Hepatocyte (in vitro differentiated cells and primary cell): Measurements from ENCODE around the genes ITGB8 and SP4.

- RAMPAGE, long total RNA, result no peak
- RRBS, result no CpG with 5 or more reads among the region's 7 CpGs
These were observed 588 bp downstream of the HDAC9 start for GRCh38 chr7:18496100-18496573.

- RAMPAGE, long total RNA, result no peak
- RRBS, result no CpG with 5 or more reads among the region's 3 CpGs
These were observed 10.2 kb downstream of the HDAC9 start for GRCh38 chr7:18505844-18506074.

DNA sequence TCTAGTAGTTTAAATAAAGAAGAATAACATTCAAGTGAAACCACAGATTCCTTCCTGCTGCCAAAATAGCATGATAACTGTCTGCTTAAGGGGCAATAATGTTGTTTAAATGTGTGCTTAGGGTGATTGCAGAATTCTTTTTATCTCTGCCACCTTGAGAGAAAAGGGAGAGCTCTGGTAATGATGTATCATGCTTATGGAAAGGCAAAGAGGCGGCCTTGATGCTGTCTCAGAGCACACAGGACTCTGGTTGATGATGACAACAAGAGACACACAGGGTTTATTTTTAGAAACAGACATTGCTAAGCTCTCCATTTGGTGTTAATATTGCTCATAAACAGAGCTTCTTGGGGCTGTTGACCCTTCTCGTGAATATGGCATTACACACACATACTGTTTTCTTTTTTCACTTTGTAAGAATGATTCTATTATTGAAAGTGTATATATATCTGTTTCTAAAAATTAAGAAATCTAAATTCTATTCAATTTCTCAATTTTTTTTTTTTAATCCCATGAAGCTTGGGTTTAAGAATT is 10.6 kb downstream of the HDAC9 start:
- RAMPAGE, long total RNA, result no peak
- RRBS, result no CpG with 5 or more reads among the region's 2 CpGs

- RAMPAGE, long total RNA, result no peak
- RRBS, result no CpG with 5 or more reads among the region's 2 CpGs
These were observed 143.0 kb downstream of the HDAC9 start for GRCh38 chr7:18638590-18638884.

- RAMPAGE, long total RNA, result no peak
- RRBS, result 8% methylated on average over 5 of the region's 40 CpGs
These were observed 5.2 kb downstream of the TWIST1 start for GRCh38 chr7:19112115-19112755.

DNA sequence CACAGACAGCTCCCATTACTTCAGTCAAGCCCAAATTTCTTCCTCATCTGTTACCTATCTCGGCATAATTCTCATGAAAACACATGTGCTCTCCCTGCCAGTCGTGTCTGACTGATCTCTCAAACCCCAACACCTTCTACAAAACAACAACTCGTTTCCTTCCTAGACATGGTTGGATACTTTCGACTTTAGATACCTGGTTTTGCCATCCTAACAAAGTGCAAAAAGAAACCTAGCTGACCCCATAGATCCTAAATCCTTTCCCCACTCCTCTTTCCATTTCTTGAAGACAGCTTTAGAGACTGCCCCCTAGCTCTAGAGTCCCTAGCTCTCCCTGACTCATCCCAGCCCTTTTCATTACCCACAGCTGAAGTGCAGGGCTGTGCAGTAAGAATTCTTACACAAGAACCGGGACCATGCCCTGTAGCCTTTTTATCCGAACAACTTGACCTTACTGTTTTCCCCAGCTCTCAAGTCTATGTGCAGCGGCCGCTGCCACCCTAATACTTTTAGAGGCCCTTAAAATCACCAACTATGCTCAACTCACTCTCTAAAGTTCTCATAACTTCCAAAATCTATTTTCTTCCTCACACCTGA is 93.1 kb downstream of the MACC1 start:
- RAMPAGE, long total RNA, result no peak
- RRBS, result no CpG with 5 or more reads among the region's 8 CpGs

GRCh38 chr7:20125001-20125595 is 92.1 kb downstream of the MACC1 start:
- RAMPAGE, long total RNA, result no peak
- RRBS, result no CpG with 5 or more reads among the region's 8 CpGs

GRCh38 chr7:20330820-20331591 is at the start of gene ITGB8:
ITGB8 (plus strand) TSS chr7:20330900.
- RAMPAGE, long total RNA, result no peak
- RRBS, result 3% methylated on average over 17 of the region's 63 CpGs

DNA sequence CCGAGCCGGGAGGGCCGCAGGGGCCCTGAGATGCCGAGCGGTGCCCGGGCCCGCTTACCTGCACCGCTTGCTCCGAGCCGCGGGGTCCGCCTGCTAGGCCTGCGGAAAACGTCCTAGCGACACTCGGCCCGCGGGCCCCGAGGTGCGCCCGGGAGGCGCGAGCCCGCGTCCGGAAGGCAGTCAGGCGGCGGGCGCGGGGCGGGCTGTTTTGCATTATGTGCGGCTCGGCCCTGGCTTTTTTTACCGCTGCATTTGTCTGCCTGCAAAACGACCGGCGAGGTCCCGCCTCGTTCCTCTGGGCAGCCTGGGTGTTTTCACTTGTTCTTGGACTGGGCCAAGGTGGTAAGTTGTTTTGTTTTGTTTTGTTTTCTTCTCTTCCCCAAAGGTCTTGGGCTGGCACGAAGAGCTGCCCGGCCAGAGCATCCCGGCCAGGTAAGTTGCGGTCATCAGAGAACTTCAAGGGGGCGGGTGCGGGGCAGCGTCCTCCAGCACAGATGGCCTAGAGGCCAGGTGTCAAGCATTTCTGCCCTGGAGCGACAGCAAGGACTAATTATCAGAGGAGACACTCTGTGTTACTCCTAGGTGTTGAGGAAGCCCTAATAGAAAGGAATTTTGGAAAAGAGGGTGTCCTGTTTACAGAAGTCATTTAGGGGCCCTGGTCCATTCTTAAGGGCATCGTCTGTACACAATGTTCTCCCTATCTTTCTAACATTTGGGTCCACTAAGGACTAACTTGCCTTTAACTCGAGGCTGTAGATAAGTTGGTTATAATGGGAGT is 1.1 kb downstream of the ITGB8 start:
- RAMPAGE, long total RNA, result no peak
- RRBS, result 2% methylated on average over 26 of the region's 49 CpGs

GRCh38 chr7:20340660-20341556 is 10.2 kb downstream of the ITGB8 start:
- RAMPAGE, long total RNA, result no peak
- RRBS, result no CpG with 5 or more reads among the region's 2 CpGs

DNA sequence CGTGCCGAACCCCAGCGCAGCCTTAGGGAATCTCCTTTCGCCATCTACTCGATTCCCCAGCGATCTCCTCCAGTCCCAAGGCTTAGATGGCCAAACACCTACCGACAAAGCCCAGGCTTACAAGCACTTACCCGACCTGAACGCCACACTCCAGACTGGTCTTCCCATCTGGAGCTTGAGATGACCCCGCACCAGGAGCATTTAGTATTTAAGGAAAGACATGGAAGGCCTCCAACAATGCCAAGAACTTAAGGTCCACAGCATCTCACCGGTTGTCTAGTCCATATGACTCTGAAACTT is 69.9 kb downstream of the SP8 start:
- RAMPAGE, long total RNA, result no peak
- RRBS, result no CpG with 5 or more reads among the region's 11 CpGs

GRCh38 chr7:20784333-20784654 is 2.4 kb downstream of the SP8 start:
- RAMPAGE, long total RNA, result no peak
- RRBS, result no CpG with 5 or more reads among the region's 42 CpGs

- RAMPAGE, long total RNA, result no peak
- RRBS, result 8% methylated on average over 5 of the region's 33 CpGs
These were observed 258.0 kb upstream of the SP4 start for GRCh38 chr7:21169560-21170559.

DNA sequence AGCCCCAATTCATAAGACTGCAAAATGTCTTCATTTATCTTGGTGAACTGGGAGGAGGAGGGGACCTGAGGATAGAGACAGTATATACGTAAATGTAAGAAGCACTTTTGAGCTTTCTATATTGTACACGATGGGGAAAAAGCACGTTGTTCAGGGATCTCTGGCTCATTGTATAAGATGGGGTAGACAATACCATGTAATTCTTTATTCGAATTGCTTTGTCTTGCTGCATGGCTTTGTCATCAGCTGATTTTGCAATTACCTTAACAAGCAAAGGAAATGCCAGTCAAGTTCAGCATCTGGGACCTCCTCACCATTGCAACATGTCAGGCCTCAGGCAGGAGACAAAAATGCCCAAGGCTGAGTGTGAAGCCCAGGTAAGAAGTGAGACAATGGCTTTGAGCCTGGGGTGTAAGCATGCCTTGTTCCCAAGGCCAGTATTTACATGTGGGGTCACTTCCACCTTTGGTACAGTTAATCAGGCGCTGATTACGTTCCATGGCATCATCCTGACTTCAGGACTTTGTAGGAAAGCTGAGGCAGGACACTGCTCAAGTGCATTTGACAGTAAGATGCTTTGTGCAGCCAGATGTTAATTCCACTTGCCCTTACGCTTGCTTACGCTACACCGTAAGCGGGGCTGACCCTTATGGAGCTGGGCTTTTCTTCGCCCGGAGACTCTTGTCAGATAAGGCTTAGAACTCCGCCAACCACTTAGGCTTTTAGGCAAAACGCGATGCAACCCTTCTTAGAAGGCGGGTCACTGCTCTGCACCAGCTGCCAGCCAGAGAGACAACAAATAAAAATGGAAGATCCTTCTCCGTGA is 1.5 kb upstream of the SP4 start:
- RAMPAGE, long total RNA, result no peak
- RRBS, result no CpG with 5 or more reads among the region's 17 CpGs

GRCh38 chr7:21427999-21428550 is at the start of gene SP4:
SP4 (plus strand) TSS chr7:21428083.
- RAMPAGE, long total RNA, result no peak
- RRBS, result no CpG with 5 or more reads among the region's 43 CpGs

- RAMPAGE, long total RNA, result no peak
- RRBS, result no CpG with 5 or more reads among the region's 12 CpGs
These were observed 678 bp downstream of the SP4 start for GRCh38 chr7:21428551-21428970.

DNA sequence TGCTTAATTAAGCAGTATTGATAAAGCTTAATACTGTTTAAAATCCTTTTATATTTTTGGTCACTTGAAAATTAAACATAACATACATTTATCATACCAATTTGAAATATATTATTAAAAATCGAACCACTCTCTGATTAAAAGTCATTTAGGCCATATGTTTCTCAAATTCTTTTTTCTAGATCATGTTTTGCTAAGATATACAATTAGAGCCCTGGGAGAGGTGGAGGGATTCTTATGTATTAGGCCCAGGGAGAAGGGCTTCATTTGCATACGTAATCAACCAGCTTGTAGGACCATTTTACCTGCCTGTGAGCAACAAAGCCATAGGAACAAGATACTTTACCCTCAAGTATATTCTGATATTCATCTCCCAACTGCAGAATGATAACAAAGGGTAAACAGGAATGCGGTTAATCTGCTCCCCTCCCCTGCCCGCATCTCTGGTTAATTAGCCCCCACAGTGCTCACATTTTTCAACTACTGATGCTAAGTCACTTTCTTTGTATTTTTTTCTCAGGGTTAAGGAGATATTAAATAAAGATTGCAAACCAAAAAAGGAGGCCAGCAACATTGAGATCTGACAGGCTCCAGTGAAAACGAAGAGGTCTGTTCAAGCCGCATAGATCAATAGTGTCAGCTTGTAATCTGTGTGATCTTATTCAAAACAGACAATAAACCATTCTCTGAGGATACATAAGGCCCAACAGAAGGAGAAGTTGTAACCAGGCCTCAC is 203.5 kb downstream of the RAPGEF5 start:
- RAMPAGE, long total RNA, result no peak
- RRBS, result no CpG with 5 or more reads among the region's 6 CpGs

DNA sequence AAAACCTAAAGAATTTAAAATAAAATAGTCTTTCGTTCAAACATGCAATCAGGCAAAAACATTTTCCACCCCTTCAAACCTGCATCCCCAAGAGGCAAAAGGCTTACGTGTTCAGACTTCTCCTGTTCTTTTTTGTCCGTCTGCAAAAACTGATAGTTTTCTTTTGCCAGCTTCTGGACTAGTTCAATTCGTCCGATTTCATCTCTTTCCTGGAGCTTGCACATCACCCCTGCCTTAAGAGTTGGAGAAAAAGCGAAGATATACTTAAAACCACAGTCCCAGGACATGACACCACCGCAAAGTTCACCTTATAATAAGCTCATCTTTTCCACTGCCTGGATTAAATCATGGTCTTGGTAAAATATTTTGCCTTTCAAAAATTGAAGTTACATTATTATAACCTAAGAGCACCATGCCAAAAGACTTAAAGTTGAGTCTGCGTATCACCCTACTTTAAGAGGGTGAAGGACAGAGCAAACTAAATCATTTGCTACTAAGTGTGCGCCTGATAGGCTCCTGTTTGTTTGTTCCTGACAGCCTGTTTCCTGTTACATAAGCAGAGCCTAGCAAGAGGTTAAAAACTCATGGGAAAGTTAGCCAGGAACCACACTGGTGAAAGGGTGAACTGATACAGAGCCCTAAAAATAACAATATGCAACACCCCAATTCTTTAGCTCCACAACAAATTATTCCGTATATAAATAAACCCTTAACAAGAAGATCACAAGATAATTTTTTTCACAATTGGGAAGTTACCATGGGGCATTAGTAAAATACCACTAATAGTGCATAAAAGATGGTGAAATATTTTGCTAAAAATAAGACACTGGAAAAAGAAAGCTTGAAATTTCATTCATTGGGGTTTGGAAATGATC is 137.0 kb downstream of the RAPGEF5 start:
- RAMPAGE, long total RNA, result no peak
- RRBS, result no CpG with 5 or more reads among the region's 10 CpGs

DNA sequence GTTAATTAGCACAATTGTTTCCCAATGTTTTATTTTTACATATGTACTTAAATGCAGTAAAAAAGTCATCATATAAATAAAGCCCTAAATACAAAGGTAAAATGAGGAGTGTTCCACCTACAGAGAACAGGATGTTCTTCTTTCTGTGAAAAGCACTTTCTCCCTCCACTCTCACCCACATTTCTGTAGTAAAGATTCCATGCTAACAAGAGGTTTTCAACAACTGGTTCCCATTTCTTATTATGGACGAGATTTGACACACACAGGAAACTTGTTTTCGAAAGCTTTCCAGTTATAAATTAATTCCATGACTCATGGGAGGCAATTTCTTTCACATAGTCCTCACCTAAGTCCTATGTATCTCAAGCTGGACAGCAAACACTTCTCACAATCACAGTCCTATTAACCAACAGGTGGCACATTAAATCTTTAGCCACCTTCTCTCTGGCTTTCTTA is 24.6 kb downstream of the RAPGEF5 start:
- RAMPAGE, long total RNA, result no peak
- RRBS, result no CpG with 5 or more reads among the region's 2 CpGs

GRCh38 chr7:22333537-22334449 is 23.2 kb downstream of the RAPGEF5 start:
- RAMPAGE, long total RNA, result no peak
- RRBS, result no CpG with 5 or more reads among the region's 18 CpGs